Sciatic nerve (tissue), 1 donor: ENCODE measurements around a stretch of chr14.

DNA sequence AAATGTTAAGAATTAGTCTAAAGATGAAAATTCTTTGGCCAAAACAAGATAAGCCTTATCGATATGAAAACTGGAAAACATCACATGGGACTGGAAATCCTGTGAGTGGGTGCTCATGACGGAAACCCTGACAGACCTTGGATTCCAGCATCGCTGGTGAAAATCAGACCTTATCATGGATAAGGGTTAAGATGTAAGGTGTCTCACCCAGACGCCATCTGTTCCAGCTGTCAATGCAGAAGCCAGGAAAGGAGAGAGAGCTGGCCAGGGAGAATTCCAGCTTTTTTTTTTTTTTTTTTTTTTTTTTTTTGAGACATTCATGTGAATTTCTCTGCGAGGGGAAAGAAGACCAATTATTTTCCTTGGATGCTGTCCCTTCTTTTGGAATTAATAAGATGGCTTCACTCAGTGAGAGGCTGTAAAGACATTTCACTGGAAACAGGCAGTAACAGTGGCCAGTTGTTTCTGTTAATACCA, 1.8 kb downstream of the TRAF3 start:
- PRO-cap = no peak

GRCh38 chr14:102782959-102783392, 5.7 kb downstream of the TRAF3 start:
- PRO-cap = no peak

GRCh38 chr14:102893413-102894256, 28.8 kb upstream of the AMN start:
- PRO-cap = no peak

GRCh38 chr14:102898301-102899168, 23.9 kb upstream of the AMN start:
- PRO-cap = no peak

GRCh38 chr14:102901675-102902037, 20.8 kb upstream of the AMN start:
- PRO-cap = no peak

- PRO-cap = no peak
Measured at GRCh38 chr14:102943907-102944640, 21.6 kb downstream of the AMN start.

GRCh38 chr14:103045302-103045905, 11.9 kb downstream of the CDC42BPB start:
- PRO-cap = no peak

- PRO-cap = unidirectional peak, minus-strand start at chr14:103103722; unidirectional peak, minus-strand start at chr14:103104012
Measured at GRCh38 chr14:103103515-103104497, 9.3 kb downstream of the EXOC3L4 start.

GRCh38 chr14:103116631-103117093, 6.6 kb upstream of the TNFAIP2 start:
- PRO-cap = no peak

GRCh38 chr14:103128387-103128825, 5.1 kb downstream of the TNFAIP2 start:
- PRO-cap = no peak

DNA sequence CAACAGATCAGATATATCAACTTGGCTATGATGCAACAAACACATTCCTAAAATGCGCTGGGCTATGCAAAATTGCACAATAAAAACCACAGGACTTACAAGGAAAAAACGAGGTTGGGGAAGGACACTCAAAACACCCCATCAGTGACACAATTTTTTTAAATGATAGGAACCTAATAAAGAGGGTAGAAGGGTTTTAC, 71.0 kb downstream of the TNFAIP2 start:
- PRO-cap = no peak

DNA sequence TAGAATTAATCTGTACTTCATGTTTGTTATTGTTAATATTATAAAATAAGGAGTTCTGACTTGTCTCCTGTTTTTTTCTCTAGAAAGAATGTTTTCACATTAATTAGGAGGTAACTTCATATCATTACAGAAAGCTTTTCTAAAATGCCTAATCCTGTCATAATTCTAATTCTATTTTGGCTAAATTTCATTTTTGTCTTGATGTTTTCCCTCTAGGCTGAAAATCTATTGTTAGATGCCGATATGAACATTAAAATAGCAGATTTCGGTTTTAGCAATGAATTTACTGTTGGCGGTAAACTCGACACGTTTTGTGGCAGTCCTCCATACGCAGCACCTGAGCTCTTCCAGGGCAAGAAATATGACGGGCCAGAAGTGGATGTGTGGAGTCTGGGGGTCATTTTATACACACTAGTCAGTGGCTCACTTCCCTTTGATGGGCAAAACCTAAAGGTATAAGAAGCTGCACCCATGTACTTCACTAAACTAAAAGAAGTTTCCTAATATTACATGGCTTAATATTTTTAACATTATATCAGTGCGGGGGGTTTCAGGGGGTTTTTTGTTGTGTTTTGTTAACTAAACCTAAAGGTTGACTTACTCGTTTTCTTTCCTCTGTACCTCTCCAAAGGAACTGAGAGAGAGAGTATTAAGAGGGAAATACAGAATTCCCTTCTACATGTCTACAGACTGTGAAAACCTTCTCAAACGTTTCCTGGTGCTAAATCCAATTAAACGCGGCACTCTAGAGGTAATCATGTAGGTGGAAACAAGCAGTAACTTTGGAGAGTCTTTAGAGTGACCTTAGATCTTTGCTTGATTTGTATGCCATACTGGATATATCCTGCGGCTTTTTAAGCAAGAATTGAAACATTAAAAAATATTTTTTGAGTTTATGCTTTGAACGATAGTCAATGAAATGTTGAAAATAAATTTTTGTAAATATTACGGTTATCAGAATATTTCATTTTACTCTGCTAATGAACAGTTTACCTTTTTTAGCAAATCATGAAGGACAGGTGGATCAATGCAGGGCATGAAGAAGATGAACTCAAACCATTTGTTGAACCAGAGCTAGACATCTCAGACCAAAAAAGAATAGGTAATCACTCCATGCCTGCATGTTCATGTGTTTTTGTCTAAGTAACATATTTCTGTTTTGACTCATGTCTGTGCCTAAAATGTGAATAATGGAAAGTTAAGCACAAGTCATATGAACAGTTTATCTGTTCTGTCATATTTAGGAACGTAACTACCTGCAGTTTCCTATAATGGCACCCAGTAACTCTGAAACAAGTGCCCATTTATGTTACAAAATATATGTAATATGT, 56.8 kb downstream of the CKB start:
- PRO-cap = no peak

GRCh38 chr14:103498051-103498621, 24.5 kb downstream of the CKB start:
- PRO-cap = no peak

DNA sequence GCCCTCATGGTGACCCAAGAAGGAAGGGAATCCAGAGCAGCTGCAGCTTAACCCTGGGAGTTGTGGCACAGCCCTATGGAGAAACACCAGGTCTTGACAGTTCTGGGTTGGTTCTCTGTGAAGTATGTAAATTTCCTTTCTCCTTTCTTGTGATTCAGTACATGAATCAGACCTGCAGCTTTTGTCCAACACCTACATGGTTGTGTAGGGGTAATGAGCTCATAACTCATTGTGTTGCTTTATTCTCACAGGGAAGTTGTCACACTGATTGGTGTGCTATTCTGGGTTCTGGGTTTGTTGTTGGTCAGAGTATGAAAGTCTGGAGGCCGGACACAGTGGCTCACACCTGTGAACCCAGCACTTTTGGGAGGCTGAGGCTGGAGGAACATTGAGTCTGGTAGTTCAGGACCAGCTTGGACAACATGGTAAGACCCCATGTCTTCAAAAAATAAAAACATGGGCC, 18.6 kb downstream of the CKB start:
- PRO-cap = no peak

GRCh38 chr14:103528052-103528865, 737 bp upstream of the TRMT61A start:
- PRO-cap = no peak

DNA sequence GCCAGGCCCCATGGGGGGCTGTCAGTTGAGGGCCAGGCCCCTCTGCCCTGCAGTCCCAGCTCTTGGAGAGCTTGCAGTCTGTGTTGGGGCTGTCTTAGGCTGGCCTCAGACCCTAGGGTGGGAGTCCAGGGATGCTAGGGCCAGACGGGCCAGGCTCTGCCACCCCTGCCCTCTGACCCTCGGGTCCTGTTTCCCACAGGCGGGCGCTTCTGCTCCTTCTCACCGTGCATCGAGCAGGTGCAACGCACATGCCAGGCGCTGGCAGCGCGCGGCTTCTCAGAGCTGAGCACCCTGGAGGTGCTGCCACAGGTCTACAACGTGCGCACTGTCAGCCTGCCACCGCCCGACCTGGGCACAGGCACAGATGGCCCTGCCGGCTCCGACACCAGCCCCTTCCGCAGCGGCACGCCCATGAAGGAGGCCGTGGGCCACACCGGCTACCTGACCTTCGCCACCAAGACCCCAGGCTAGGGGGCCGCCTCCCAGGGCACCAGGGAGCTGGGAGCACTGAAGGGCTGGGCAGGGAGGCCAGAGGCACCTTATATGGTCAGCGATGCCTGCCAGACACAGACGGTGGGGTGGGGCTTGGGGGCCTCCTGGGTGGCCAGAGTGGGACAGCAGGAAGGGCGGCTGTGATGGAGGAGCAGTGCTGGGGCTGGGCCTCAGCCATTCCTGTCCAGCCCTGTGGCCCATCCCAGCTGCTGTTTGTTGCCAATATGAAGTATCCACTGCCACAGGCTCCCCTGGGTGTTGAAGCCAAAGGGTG, 5.5 kb downstream of the TRMT61A start:
- PRO-cap = no peak

DNA sequence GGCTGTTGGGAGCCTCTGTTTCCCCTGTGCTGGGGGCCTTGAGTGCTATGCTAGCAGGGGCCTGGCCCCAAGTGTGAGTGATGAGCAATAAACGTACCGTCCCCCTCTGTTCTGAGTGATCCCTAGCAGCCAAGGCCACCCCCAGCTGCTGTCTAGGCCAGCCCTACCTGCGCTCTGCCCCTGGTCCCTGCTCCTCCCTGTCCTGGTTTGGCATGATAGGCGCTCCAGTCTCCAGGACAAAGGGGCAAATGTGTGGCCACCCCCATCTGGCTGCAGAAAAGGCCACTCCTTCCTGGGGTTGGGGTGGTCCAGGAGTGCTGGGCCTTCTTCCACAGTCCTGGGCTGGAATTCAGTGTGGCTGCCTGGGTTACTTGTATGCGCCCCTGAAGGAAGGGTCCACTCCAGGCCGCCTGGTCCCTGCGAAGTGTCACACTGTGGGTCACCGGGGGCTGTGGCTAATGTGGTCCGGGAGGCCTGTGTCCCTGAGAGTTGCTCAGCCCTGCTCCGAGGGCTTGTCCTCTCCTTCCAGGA, 7.0 kb downstream of the TRMT61A start:
- PRO-cap = no peak

- PRO-cap = no peak
Measured at GRCh38 chr14:103543131-103543689, 14.2 kb downstream of the TRMT61A start.

DNA sequence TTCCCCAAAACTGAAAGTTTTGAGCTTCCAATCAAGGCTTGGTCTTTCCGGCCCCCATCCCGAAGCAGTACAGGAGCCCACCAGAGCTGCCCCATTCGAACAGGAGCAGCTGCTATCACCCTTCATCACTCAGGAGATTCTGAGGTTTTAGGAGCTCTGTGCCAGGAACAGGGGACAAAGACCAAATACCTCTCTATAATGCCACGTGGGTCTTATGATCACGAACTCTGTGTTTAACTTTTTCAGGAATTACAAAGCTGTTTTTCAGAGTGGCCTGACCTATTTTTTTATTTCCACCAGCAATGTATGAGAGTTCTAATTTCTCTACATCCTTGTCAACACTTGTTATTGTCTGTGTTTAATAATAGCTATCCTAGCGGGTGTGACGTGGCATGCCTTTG, 21.6 kb downstream of the COA8 start:
- PRO-cap = no peak

GRCh38 chr14:103634080-103634792, 5.2 kb downstream of the KLC1 start:
- PRO-cap = no peak